SK-N-MC (cell line): ENCODE measurements around a stretch of chr6.

- RRBS: 2% methylated on average over 20 of the region's 127 CpGs
These were observed 2.3 kb downstream of the ARID1B start for GRCh38 chr6:156779098-156780283.

GRCh38 chr6:156780284-156781504, 3.5 kb downstream of the ARID1B start:
- RRBS: no CpG with 5 or more reads among the region's 9 CpGs

DNA sequence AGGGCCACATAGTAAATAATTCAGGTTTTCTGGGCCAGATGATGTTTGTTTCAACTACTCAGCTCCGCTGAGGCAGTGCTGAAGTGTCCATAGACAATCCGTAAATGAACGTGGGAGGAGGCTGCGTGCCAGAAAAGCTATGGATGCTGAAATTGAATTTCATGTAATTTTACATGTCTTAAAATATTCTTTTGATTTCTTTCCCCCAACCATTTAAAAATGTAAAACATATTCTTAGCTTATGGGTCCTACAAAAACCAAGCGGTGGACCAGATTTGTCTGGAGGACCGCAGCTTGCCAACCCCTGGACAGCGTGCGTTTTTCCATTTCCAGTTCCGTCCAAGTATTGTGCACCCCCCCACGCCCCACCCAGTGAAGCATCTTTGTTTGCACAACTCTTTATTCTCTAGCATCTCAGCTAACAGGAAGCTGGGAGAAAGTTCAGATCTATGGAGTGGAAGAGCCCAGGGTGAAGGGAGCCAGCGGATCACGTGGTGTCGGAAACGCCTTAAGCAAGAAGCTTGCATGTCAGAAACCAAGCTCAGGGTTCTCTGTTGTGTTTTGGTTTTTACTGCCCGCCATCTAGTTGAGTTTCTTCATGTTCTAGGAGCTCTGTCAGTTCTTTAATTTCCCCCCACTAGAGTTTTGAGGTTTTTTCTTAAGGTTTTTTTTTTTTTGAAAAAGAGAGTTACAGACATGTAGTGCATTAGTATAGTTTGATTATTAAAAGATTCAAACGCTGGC, 29.8 kb downstream of the ARID1B start:
- RRBS: no CpG with 5 or more reads among the region's 16 CpGs

DNA sequence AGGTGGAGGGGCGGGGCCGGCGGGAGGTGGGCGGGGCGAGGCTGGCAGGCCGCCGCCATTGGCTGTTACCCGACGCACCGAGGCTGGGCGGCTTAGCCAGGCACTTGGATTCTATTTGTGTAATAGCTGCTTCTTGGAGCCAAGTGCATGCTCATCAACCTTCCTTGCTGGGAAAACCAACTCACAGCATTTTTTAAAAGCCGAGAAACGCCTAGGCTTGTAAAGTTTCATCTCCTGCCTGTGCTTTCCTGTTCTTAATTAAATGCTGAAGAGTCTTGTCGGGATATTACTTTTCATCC, 244.9 kb downstream of the ARID1B start:
- RRBS: no CpG with 5 or more reads among the region's 14 CpGs

DNA sequence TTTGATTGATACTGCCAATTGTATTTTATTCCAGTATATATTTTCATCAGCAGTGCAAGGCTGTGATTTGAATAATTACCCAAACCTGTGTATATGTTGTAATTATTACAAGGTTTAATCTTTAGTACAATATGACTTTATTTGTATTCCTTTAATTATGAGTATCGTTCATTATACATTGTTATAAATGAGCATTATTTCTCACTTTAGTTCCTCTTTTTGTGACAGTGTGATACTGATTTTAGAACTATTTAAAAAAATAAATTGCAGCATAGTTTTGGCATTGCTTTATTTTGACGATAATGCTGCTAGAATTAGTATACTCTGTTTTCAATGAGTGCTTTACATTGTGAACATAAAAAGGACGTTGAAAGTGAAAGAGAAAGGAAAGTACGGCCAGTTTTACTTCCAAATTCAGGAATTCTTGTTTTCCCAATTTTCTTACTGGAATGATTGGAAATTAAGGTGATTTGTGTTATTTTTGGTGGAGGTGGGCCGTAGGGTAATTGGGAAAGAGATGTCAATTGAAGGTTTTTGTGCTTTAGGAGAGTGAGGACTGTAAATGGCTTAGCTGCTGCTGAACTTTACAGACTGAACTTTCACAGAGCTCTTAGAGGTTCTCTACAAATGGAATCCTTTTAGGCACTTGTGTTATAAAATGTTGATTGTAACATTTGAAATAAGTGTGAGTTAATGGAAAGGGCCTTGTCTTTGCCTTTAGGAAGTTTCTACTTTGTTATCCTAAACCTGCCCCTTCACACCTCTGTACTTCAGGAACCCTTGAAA, 256.2 kb downstream of the ARID1B start:
- RRBS: no CpG with 5 or more reads among the region's 5 CpGs

GRCh38 chr6:157036272-157036869, 259.2 kb downstream of the ARID1B start:
- RRBS: no CpG with 5 or more reads among the region's 6 CpGs

DNA sequence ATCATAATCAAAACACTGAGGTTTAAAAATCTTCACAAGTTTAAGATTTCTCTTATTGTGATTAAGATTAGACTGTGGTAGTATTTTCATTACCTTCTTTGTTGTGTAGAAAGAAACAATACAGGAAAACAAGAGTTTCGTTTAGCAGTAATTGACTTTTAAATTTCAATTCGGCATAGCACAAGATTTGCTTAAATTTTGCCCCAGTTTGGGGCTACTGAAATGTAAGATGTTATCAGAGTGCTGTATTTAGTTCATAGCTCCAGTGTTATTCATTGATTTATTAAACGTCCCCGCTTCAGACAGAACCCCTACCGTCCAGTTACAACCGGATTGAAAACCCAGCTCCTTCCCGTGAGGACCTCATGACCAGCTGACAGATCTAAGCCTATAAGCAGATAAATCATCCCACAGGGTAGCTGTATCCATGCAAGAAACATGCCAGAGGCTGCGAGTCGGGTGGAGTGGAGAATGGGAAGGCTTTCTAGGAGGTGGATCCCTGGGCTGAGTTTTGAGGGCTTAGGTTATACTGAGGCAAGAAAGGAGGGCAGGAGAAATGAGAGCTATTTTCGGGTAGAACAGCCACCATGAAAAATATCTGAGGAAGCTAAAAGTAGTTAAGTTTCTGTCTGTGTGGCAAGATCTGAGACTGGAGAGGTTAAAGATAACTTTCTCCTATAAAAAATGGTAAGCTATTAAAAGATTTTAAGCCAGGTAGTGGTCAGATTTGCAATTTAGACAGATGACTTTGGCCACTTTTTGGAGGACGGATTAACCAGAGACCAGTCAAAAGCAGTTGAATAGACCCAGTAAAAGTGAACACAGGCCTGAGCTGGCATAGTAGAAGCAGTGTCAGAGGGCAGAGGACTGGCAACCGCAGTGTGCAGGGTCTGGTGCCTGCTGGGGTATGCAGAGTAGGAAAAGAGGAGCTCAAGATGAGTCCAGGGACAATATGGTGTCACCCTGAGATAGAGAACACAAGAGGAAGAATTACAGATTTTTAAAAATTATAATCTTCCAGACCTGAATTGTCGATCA, 260.1 kb downstream of the ARID1B start:
- RRBS: no CpG with 5 or more reads among the region's 13 CpGs

GRCh38 chr6:157062317-157062839, 260.9 kb downstream of the TMEM242 start:
- RRBS: no CpG with 5 or more reads among the region's 9 CpGs

GRCh38 chr6:157134262-157134844, 189.0 kb downstream of the TMEM242 start:
- RRBS: no CpG with 5 or more reads among the region's 9 CpGs

DNA sequence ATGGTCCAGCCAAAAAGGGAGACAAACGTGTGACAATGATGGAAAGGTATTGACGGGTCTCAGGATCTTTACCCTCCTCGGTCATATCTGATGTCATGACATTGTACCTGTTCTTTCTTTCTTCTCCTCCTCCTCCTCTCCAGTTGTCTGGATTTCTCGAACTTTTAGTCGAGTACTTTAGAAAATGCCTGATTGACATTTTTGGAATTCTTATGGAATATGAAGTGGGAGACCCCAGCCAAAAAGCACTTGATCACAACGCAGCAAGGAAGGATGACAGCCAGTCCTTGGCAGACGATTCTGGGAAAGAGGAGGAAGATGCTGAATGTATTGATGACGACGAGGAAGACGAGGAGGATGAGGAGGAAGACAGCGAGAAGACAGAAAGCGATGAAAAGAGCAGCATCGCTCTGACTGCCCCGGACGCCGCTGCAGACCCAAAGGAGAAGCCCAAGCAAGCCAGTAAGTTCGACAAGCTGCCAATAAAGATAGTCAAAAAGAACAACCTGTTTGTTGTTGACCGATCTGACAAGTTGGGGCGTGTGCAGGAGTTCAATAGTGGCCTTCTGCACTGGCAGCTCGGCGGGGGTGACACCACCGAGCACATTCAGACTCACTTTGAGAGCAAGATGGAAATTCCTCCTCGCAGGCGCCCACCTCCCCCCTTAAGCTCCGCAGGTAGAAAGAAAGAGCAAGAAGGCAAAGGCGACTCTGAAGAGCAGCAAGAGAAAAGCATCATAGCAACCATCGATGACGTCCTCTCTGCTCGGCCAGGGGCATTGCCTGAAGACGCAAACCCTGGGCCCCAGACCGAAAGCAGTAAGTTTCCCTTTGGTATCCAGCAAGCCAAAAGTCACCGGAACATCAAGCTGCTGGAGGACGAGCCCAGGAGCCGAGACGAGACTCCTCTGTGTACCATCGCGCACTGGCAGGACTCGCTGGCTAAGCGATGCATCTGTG, 117.0 kb downstream of the TMEM242 start:
- RRBS: no CpG with 5 or more reads among the region's 39 CpGs

DNA sequence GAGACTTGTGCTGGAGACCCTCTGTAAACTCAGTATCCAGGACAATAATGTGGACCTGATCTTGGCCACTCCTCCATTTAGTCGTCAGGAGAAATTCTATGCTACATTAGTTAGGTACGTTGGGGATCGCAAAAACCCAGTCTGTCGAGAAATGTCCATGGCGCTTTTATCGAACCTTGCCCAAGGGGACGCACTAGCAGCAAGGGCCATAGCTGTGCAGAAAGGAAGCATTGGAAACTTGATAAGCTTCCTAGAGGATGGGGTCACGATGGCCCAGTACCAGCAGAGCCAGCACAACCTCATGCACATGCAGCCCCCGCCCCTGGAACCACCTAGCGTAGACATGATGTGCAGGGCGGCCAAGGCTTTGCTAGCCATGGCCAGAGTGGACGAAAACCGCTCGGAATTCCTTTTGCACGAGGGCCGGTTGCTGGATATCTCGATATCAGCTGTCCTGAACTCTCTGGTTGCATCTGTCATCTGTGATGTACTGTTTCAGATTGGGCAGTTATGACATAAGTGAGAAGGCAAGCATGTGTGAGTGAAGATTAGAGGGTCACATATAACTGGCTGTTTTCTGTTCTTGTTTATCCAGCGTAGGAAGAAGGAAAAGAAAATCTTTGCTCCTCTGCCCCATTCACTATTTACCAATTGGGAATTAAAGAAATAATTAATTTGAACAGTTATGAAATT, 115.8 kb downstream of the TMEM242 start:
- RRBS: no CpG with 5 or more reads among the region's 18 CpGs

GRCh38 chr6:157235401-157236637, 87.5 kb downstream of the TMEM242 start:
- RRBS: 71% methylated on average over 39 of the region's 102 CpGs

DNA sequence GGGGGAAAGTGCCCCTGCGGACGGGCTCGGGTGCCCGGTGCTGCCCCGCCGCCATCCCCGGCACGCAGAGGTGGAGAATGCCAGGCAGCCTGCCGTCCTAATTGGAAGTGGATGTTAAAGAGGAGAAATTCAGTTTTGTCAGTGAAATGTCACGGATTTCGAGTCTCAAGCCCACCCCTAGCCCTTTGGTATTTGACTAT, 86.5 kb downstream of the TMEM242 start:
- RRBS: 95% methylated on average over 4 of the region's 11 CpGs

- RRBS: no CpG with 5 or more reads among the region's 5 CpGs
These were observed 149.2 kb downstream of the ZDHHC14 start for GRCh38 chr6:157530151-157530692.

- RRBS: no CpG with 5 or more reads among the region's 24 CpGs
These were observed 216.1 kb downstream of the ZDHHC14 start for GRCh38 chr6:157596889-157597750.

GRCh38 chr6:157635600-157636260, 187.3 kb upstream of the SNX9 start:
- RRBS: 97% methylated on average over 5 of the region's 21 CpGs

- RRBS: no CpG with 5 or more reads among the region's 5 CpGs
These were observed 152.6 kb upstream of the SNX9 start for GRCh38 chr6:157670457-157670875.

- RRBS: no CpG with 5 or more reads among the region's 3 CpGs
These were observed 56.8 kb downstream of the SNX9 start for GRCh38 chr6:157879782-157880366.

- RRBS: no CpG with 5 or more reads among the region's 20 CpGs
These were observed 36.7 kb upstream of the SYNJ2 start for GRCh38 chr6:157944650-157945599.

- RRBS: no CpG with 5 or more reads among the region's 9 CpGs
These were observed 29.8 kb upstream of the SYNJ2 start for GRCh38 chr6:157951782-157952251.